ENCODE measurements around a stretch of chr3.

GRCh38 chr3:12289464-12289951 lies 638 bp downstream of the PPARG start:
- PRO-cap = no peak
- RAMPAGE, long total RNA, 4 experiments = no peak in any of the 4 experiments

DNA sequence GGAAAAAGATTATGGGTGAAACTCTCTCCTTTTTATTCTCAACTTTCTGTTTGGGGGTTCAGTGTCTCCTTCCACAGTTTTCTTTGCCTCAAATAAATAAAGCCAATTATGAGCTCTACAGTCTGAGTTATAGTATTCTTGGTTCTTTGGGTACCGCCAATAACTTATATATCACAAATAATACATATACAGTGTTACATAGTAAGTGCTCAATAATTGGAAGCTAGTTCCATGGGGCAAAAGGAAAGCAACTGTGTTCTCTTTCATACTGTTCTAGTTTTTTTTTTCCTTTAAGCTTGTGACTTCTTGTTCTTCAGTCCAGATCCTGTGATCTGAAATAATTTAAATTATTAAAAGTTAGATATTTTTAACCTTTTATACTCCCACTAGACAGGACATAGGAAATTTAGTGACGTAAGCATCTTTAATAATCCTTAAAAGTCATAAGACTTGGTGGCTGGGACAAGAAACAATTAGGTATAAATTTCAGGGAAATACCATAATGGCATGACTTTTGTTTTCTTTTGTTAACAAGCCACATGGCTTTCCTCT lies 29.8 kb downstream of the PPARG start:
- PRO-cap = no peak
- RAMPAGE, long total RNA, 4 experiments = no peak in any of the 4 experiments

- PRO-cap = no peak
- RAMPAGE, long total RNA, 4 experiments = no peak in any of the 4 experiments
Observed at GRCh38 chr3:12481383-12481822, 2.9 kb upstream of the TSEN2 start.

GRCh38 chr3:12558769-12558976 lies 1.8 kb downstream of the MKRN2 start:
- PRO-cap = no peak
- RAMPAGE, long total RNA, 4 experiments = no peak in any of the 4 experiments

- PRO-cap = bidirectional peak, plus-strand start at chr3:12810523, minus-strand start at chr3:12810289
- RAMPAGE, long total RNA, 4 experiments = no peak in any of the 4 experiments
Observed at GRCh38 chr3:12809990-12810902, 13.8 kb downstream of the CAND2 start.

DNA sequence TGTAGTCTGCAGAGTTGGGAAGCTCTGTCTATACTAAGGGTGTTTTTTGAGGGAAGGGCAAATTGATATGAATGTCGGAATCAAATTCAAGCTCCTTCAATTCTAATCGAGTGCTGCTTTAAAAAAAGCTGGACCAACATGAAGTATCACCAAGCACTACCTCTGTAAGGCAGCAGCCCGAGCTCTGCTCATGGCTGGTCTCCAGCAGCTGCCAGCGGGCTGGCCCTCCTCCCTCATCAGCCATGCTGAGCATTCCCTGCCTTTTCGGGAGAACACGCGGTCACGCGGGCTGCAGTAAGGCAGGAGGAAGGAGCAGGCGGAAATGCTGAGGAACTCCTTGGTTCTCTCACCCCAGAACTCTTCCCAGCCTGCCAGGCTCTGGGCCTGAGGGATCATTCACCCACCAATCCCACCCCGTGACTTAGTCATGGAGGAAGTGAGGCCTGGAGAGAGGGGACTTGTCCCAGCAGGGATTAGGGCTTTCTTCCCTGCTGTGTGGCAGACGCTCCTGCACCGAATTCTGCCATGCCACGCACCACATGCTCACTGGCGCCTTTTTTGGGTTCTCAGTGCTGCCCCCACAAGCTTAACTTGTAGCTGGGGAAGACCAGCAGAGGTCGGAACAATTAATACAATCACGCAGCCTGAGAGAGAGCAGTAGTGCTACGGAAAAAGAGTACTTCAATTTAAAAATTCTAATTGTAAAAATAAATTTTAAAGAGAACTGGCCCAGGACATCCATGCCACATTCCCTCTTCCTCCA lies 42.9 kb upstream of the RPL32 start:
- PRO-cap = unidirectional peak, plus-strand start at position 294 of the sequence
- RAMPAGE, long total RNA, 4 experiments = no peak in any of the 4 experiments

GRCh38 chr3:12895937-12896524 lies 54.7 kb upstream of the RPL32 start:
- PRO-cap = no peak
- RAMPAGE, long total RNA, 4 experiments = no peak in any of the 4 experiments

DNA sequence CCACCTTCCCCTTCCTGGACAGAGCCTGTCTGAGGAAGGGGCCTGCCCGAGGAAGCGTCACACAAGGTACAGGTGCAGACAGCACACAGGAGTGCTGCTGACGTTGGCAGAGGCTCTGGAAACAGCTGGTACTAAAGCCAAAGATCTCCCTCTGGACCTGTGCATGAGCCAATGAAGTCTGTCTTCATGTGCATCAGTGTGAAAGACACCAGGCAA lies 71.6 kb upstream of the RPL32 start:
- PRO-cap = no peak
- RAMPAGE, long total RNA, 4 experiments = no peak in any of the 4 experiments

GRCh38 chr3:12931178-12931844 lies 89.9 kb upstream of the RPL32 start:
- PRO-cap = no peak
- RAMPAGE, long total RNA, 4 experiments = no peak in any of the 4 experiments

DNA sequence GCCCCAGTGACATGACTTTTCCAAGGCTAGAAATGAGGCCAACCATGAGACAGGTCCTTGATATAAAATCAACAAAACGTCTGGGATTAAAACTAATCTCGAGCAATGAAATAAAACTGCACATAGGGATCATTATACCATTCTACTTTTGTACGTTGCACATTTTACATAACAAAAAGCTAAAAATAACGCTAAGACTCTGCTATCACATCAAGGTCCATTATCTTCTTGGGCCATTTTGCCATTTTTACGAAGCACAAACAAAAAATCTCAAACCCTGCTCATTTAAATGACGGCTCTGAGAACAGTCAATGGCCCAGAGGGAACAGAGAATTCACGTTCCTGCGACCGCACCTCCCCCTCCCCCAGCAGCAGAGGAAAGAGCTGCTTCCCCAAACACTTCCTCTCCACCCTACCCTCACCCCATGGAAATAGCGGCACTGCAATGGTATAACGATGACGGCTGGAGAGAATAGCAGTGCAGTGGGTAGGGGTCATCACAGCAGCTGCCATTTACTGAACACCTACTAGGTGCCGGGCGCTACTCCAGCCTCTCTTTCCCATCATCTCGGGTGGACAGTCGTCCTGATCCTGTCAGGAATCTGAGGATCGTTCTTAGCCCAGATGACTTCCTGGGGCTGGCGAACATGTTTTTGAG lies 113.4 kb downstream of the IQSEC1 start:
- PRO-cap = unidirectional peak, minus-strand start at position 8 of the sequence
- RAMPAGE, long total RNA, 4 experiments = no peak in any of the 4 experiments

DNA sequence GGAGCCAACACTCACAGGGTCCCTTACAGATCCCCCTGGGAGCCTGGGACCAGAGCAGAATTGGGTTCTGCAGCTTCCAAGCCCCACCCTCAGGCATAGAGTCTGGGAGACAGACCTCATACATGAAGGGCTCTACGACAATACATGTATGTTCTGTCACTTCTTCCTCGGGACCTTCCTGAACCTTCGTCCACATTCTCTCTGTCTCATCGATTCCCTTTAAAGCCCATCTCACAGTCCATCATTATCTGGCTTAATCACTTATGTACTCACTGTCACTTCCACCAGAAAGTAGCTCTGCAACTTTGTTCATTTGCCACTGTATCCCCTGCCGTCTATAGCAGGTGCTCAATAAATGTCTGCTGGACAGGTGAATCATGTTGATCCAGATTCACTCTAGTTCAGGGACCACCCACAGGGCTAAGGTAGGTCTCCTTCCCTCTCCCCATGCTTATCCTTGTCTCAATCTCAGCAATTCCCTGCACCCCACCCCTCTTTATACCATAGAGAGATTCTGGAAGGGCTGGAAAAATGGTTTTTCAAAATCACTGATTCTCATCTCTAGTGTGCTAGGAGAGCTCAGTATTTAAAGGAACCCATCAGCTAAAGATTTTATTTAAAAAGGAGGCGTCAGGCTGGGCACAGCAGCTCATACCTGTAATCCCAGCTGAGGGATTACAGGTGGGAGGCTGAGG lies 96.7 kb downstream of the IQSEC1 start:
- PRO-cap = no peak
- RAMPAGE, long total RNA, 4 experiments = no peak in any of the 4 experiments

DNA sequence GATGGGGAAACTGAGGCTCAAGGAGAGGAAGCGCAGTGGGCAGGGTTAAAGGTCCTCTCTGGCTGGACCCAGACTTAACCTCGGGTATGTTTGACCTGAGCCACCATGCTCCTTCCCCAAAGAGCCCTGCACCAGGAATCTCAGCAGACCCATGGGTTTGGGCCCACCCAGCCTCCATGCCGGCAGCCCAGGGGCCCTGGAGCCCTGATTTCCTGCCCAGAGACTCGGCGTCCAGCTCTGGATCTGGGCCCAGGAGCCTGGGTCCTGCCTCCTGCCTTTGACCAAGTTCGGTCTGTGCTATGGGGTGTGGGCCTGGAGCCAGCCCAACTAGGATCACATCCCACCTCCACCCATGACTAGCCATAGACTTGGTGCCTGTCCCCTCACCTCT lies 25.5 kb downstream of the IQSEC1 start:
- PRO-cap = no peak
- RAMPAGE, long total RNA, 4 experiments = no peak in any of the 4 experiments

- PRO-cap = no peak
- RAMPAGE, long total RNA, 4 experiments = no peak in any of the 4 experiments
Observed at GRCh38 chr3:13277252-13277866, 142.8 kb downstream of the NUP210 start.

GRCh38 chr3:13282455-13283387 lies 137.4 kb downstream of the NUP210 start:
- PRO-cap = no peak
- RAMPAGE, long total RNA, 4 experiments = no peak in any of the 4 experiments

DNA sequence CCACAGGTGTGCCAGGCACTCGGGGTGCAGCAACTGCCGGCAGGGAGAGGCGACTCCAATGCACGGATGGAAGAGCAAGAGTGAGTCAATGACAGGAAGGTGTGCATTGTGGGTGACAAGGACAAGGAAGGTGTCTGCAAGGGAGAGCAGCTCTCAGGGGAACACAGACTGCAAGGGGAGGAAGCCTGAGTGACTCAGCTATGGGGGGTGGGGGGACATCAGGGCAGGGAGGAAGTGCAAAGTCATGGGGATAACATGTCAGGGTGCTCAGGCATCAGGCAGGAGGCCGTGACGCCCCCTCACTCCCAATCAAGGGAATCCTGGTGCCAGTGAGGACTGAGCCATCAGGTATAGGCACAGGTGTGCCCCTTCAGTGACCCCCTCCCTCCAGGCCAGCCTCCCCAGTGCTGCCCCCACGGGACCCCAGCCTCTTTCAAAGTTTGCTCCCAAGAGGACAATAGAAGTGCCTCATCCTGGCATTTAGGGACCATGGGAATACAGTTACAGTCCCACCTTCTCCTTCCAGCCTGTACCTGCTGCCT lies 67.3 kb downstream of the NUP210 start:
- PRO-cap = no peak
- RAMPAGE, long total RNA, 4 experiments = no peak in any of the 4 experiments

GRCh38 chr3:13415342-13416219 lies 4.5 kb downstream of the NUP210 start:
- PRO-cap = no peak
- RAMPAGE, long total RNA, 4 experiments = no peak in any of the 4 experiments

- PRO-cap = no peak
- RAMPAGE, long total RNA, 4 experiments = no peak in any of the 4 experiments
Observed at GRCh38 chr3:13465207-13465550, 14.9 kb upstream of the HDAC11 start.

GRCh38 chr3:13478011-13478545 lies 2.0 kb upstream of the HDAC11 start:
- PRO-cap = no peak
- RAMPAGE, long total RNA, 4 experiments = no peak in any of the 4 experiments

GRCh38 chr3:13608097-13608789 lies 59.3 kb downstream of the FBLN2 start:
- PRO-cap = no peak
- RAMPAGE, long total RNA, 4 experiments = no peak in any of the 4 experiments

GRCh38 chr3:13639490-13640014 lies 90.6 kb downstream of the FBLN2 start:
- PRO-cap = no peak
- RAMPAGE, long total RNA, 4 experiments = no peak in any of the 4 experiments

All from sigmoid colon (tissue), 4 donors.